Type B pancreatic cell (in vitro differentiated cells): Measurements from ENCODE around the genes HSFX3, HSFX1, GPR50, MAGEA4 and GABRQ.

DNA sequence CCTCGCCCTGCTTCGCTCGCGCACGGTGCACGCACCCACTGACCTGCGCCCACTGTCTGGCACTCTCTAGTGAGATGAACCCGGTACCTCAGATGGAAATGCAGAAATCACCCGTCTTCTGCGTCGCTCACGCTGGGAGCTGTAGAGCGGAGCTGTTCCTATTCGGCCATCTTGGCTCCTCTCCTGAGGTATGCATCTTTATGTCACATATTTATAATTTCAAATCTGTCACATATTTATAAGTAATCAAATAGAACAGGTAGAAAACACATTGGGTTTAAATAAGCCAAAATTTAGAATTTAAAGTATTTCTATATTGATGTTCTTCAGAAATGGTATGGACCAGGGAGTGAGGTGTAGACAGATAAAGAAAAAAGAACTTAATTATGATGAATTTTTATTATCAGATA lies 148.2 kb downstream of the FMR1NB start:
- PRO-cap, result unidirectional peak, minus-strand start at position 192 of the sequence

GRCh38 chrX:149248195-149248566 lies 167.1 kb downstream of the ENSG00000287585 start:
- PRO-cap, result no peak

DNA sequence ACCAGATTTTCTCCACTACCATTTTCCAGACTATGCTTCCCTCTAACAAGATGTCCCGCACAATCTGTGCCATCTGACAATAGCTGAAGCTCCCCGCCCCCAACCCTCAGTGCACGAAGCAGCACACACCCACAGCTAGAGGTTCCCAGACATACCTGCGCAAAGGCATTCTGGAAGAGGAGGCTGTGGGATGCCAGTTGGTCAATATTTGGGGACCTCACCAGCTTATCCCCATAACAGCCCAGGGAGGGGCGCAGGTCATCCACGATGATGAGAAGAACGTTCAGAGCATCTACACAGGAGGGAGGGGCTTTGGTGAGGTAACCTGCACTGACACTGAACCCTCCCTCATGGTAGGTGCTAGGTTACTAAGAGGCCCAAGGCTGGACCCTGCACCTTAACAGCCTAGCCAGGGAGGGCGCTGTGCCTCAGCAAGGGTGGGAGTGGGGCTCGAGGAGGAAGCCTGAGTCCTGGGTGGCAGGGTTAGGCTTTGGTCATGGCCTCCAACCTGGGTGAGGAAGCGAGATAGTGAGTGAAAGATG lies 1.0 kb downstream of the IDS start:
- PRO-cap, result unidirectional peak, plus-strand start at position 466 of the sequence

GRCh38 chrX:149525913-149526648 lies 14.7 kb upstream of the EOLA1 start:
- PRO-cap, result no peak

DNA sequence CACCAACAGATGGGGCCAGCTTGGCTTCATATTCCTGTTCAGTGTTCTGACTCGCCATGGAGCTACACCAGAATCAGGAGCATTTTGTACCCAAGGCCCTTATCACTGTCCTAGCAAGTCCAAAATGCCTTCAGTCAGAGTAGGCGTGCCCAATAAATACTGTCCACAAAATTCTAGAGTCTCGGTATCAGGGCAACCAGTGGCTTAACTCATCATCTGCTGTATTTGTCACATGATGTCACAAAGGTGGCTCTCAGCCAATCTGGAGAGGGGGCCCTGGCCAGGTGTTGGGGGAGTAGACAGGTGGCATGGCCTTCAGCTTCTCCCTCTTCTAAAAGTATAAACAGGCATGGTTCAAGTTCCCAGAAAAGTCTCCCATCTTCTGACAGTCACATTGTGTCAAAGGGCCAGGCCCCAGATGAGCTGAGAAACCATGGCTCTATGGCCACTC lies at the start of gene HSFX3:
Gene HSFX3, minus strand, starts transcription at position 130 of the 451 bp plus-strand sequence.
- PRO-cap, result no peak

- PRO-cap, result no peak
Measured at GRCh38 chrX:149773797-149774288, at the start of gene HSFX1. Gene HSFX1 (plus strand): TSS chrX:149774068.

DNA sequence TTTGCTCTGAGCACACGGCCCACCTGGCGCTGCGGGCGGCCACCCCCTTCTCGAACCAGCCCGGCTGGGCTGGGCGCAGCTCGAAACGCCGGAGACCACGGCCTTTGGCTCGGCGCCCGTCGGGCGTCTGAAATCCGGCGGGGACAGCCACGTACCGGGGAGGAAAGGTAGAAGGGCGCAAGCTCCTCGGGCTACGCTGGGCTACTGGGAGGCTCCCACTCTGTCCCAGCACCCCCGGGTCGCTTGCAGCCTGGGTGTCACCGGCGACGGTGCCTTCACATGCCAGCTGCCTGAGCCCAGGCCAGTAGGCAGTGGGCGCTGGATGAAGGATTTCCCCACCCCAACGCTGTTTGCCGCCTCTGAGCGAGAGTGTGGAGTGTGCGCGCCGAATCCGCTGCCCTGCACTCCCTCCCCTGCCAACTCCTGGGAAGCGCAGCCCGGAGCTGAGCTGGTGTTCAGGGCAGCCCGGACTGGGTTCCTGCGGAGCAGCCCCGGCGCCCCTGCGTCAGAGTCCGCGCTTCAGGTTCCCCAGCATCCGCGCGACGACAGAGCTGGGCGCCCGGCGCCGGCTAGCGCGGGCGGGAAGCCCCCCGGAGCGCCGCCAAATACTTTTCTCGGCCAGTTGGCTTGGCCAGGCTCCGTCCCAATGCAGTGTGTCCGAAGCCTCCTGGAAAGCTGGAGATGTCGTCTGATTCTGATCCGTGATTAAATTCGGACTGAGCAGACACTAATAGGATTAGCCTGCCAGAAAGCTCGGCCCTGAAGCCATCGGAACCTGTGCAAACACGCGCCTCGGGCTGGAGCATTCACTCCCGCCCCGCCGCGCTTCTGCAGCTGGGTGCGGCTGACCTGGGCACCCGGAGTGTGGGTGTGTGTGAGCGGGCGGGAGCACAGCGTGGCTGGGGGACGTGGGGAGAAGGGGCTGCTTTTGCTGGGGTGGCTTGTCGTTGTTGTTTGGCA lies 825 bp downstream of the MAMLD1 start:
- PRO-cap, result no peak

GRCh38 chrX:150842119-150842673 lies 56.3 kb downstream of the CD99L2 start:
- PRO-cap, result no peak

DNA sequence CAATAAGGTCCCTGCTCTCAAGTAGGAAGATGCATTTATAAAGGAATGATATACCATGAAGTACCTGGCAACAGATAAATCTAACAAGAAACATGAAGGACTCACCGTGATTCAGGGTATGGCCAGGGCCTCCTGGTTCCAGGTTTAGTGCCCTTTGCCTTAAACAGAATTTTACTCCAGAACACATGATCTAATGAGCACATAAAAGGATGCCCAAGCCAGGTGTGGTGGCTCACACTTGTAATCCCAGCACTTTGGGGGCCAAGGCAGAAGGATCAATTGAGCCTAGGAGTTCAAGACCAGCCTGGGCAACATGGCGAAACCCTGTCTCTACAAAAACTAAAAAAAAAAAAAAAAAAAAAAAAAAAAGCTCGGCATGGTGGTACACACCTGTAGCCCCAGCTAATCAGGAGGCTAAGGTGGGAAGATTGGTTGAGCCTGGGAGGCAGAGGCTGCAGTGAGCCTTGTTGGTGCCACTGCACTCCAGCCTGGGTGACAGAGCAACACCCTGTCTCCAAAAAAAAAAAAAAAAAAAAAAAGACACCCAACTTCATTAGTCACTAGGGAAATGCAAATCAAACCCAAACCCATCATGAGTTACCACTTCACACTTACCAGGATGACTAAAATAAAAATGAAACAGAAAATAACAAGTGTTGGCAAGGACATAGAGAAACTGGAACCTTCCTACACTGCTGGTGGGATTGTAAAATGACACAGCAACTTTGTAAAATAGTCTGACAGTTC lies 18.9 kb downstream of the CD99L2 start:
- PRO-cap, result no peak

- PRO-cap, result no peak
Measured at GRCh38 chrX:150967696-150968211, 15.4 kb upstream of the HMGB3 start.

DNA sequence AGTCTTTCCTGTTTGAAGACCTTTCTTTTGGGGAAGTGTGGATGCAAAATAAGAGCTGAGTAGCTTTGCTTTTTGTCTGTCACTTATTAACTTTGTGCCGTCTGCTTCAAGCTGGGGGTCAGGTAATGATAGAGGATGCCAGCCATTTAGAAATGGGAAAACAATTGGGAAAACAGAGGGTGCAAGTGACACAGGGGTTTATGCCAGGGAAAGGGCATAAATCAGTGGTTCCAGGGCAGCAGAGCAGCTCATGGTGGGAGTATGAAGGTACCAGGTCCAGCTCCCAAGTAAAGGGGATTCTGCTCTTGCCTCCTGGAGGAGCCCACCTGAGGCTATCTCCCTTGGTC lies 91.9 kb upstream of the GPR50 start:
- PRO-cap, result no peak

DNA sequence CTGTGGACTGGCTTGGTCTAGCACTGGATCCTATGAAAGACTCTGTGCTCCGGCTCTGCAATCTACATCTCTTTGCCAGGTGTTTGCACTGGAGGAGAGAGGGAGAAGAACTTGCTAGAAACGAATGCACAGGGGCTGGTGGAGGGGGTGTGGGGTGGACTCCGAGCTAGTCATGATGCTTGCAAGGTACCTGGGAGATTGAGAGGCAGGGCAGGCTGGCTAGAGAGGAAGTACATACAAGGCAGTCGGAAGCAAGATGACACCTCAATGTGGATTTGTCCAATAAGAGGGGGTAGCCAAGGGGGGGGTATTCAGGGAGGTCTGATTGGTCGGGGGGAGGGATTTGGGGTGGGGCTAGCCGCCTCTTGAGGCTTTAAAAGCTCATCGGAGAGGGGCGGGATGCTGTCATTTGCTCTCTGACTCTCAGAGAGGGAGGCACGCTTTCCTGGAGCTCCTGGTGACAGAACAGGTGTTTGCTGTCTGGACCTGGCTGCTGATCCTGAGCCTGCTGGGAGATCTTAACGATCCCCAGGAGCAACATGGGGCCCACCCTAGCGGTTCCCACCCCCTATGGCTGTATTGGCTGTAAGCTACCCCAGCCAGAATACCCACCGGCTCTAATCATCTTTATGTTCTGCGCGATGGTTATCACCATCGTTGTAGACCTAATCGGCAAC lies at the start of gene GPR50:
Gene GPR50, plus strand, starts transcription at position 402 of the 677 bp plus-strand sequence.
- PRO-cap, result unidirectional peak, plus-strand start at position 405 of the sequence

GRCh38 chrX:151734523-151734731 lies 119 bp upstream of the CNGA2 start:
- PRO-cap, result no peak

- PRO-cap, result no peak
Measured at GRCh38 chrX:151912183-151913121, at the start of gene MAGEA4. Gene MAGEA4 (plus strand): TSS chrX:151912889.

DNA sequence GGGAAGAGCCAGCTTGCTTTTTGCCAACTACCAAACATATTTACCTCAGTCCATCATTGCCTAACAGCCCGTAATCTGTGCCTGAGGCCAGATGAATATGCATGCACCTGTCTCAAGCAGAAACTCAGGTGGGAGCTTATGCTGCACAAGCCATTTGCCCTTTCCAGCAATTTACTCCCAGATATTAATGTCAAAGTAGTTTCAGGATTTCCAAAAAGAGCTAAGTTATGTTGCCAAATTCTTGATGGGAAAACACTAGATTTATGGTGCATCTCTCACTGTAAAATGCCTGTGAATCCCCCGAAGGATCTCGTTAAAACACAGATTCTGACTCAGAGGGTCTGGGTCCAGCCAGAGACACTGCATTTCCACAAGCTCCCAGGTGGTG lies 51.7 kb upstream of the GABRE start:
- PRO-cap, result no peak

GRCh38 chrX:152637565-152638335 lies at the start of gene GABRQ:
Gene GABRQ (plus strand): TSS chrX:152637895.
- PRO-cap, result unidirectional peak, plus-strand start at chrX:152637915

DNA sequence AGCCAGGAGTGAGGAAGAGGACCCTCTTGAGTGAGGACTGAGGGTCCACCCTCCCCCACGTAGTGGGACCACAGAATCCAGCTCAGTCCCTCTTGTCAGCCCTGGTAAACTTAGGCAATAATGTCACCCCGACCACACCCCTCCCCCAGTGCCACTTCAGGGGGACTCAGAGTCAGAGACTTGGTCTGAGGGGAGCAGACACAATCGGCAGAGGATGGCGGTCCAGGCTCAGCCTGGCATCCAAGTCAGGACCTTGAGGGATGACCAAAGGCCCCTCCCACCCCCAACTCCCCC lies 277 bp downstream of the CSAG1 start:
- PRO-cap, result no peak

DNA sequence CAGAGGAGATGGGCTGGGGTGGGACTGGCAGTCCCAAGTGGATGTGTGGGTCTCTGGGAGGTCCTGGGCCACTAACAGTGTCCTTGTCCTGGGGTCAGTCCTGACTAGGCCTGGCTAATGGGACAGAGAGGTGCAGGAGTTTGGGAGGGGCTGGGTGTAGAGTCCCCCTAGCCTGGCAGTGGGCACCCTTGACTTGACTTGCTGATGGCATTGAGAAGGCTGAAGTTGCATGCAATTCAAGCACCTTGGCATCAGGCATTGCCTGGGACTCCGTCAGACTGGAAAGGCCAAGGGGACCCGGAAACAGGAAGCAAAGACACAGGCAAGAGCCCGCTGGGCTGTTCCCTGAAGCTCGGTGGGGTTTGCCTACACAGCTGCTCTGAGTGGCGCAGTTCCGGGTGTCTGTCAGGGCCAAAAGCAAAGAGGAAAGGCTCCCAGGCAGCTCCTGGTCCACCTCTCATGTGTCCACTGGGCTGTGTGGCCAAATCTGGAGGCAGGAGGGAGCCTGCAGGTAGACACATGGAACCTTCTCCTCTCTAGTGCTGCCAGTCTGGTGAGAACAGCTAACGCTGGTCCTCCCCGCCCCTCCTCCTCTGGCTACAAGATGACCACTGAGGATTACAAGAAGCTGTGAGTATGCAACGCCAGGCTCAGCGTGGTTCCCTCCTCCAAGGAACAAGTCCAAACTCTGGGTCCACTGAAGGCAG lies 19.8 kb downstream of the ZNF185 start:
- PRO-cap, result no peak

DNA sequence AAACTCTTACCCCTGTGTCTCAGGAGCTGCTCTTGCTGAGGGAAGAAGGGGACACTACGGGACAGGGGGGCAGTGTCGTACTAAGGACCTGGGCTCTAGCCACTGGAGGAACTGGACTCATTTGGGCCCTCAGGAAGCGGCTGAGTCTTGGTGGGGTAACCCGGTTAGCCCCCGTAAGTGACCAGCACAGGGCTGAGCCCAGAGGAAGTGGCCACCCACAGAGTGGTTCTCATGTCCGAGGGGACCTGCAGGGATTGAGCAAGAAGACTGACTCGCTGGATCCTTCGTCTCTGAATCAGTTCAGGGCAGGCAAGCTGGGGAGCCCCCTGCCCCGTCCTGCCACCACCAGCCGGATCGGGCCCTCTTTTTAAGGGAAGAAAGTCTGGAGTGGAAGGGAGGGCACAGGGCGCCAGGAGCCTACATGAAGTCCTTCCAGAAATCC lies 741 bp upstream of the BGN start:
- PRO-cap, result no peak

DNA sequence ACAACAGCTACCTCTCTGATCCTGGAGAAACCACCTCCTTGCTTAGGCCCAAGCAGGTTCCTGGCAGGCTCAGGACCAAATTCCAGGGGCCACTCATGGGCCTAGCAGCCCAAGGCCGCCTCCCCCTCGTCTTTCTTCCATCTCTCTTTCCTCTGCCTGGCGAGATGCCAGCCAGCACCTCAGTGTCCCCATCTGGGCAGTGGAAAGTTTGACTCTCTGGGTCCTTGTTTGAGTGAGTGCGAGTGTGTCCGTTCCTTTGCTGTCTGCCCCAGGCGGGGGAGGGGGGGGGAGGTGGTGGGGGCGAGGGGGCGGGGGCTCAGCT lies 359 bp upstream of the BGN start:
- PRO-cap, result no peak